Right common carotid artery plus branches (tissue), 1 donor: ENCODE measurements around a stretch of chr12.

DNA sequence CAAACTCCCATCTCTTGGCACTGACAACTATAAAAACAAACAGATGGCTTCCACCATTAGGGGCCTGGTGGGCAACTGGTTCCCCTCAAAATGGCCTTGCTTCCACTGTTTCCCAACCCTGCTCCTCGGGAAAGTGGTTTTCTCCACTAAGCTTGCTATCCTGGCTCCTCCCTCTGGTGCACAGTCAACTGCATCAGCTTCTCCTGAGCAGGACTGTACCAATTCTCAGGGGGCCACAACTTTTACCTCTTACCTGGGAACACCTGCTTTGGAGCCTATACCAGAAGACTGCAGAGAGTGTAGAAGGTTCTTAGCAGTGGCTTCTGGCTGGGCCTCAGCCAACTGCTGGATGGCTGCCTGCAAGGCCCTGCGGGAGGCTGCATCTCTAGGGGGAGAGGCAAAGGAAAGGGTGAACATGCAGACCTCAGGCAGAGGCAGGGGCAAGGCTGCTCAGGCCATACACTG lies 10.6 kb downstream of the GCN1 start:
- PRO-cap, result no peak

- PRO-cap, result no peak
Measured at GRCh38 chr12:120237666-120238408, 27.7 kb downstream of the PXN start.

- PRO-cap, result no peak
Measured at GRCh38 chr12:120249179-120249526, 16.4 kb downstream of the PXN start.

DNA sequence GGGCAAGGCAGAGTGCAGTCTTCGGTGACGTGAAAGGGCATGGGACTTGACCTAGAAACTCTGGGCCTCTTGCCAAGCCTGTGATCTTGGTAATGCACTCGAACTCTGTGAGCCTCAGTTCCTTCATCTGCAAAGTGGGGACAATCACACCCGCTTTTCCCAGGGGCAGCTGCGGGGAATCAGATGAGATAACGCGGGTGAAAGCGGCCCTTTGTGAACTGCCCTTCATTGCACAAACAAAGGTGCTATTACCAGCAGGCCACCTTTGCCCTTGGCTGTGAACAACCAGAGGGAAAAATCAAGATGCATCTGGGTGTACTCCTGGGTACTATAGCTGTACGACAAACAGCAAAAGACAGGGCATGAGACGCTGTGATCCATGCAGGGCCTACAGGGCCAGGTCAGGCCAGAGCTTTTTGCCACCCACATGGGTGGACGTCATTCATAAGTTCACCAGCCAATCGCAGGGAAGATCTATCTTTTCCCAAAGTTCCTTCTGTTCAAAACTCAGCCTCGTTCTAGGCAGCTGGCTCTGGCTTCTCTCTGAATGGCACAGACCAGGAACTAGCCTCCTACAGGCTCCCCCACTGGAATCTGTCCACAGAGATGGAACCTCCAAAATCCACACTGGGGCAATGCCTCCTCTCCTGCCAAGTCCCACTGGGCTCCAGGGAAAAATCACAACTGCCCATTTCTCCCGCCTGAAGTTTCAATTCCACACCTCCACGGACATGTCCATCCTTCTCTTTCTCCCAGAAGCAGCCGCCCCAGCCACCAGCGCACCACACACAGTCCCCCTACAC lies 3.0 kb downstream of the MSI1 start:
- PRO-cap, result unidirectional peak, plus-strand start at position 521 of the sequence

DNA sequence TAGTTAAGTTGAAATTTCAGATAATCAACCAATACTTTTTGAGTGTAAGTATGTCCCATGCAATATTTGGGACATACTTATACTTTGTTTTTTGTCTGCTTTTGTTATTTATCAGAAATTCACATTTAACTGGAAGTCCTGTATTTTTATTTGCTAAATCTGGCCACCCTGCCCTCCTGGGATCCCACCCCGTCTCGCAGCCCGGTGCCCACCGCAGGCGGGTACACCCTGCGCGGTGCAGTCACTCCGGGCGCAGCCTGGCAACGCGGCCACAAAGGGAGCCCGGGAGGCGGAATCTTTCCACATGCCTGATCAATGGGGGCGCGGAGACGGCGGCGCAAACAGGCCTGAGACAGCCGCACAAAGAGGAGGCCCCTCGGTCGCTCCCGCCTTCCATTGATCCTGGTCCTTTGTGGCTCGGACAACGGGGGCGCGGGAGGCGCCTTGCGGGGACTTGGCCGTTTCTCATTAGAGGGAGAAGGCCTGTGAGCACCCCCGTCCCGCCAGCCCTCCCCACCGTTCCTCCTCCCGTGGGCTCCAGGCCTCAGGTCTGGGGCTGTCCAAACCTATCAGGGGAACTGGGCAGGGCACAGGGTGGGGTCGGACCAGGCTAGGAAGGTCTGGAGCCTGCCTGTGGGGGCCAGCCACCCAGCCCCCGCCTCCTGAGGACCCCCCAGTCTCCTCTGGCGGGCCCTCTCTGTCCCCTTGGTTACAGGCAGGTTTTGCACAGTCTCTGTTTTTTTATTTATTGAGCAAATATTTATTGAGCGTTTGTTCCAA lies 28.8 kb upstream of the MSI1 start:
- PRO-cap, result no peak

DNA sequence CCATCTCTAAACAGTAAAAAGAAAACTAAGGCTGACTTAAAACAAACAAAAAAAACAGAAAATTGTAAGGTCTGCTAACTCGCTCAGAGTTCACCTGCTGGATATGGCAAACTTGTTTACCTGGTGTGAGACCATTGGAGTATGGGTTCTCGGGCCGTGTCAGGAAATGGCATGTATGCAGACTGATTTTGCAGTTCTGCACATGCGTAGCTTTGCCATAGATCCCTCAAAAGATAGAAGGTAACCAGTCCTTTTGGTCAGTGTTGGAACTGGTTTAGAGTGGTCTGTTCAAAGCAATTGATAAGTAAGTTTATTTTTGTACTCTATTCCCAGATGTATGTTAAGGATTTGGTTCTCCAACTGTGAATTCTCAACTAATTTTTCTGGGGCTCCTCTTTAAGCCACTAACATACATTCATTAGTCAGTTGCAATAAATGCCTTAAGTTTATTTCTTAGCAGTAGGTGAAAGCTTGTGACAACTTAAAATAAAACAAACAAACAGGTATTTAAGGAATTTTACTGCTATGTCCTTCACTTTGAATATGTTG lies 2.3 kb downstream of the RNF10 start:
- PRO-cap, result no peak

DNA sequence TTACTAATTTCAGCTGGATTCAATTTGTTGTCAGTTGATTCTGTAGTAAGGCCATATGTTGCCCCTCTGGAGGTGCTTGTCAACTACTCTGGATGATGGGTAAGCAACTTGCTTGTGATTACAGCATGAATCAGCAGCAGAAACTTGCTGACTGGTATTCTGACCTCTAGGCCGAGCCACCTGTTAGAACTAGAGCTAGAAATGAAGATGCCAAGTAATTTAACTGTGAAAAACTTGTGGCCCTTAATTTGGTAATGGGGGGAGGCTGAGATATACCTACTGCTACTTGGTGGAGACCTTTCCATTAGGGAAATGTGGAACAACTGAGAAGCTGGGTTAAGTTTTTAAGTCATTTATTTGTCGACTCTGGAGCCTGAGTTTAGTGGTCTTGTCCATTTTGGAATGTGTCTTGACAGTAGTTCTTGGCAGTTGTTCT lies 5.2 kb downstream of the RNF10 start:
- PRO-cap, result no peak

GRCh38 chr12:120573361-120574037 lies 7.7 kb downstream of the POP5 start:
- PRO-cap, result no peak

GRCh38 chr12:120651641-120652092 lies 11.2 kb downstream of the CABP1 start:
- PRO-cap, result no peak

GRCh38 chr12:120874965-120875518 lies 29.1 kb downstream of the SPPL3 start:
- PRO-cap, result no peak

DNA sequence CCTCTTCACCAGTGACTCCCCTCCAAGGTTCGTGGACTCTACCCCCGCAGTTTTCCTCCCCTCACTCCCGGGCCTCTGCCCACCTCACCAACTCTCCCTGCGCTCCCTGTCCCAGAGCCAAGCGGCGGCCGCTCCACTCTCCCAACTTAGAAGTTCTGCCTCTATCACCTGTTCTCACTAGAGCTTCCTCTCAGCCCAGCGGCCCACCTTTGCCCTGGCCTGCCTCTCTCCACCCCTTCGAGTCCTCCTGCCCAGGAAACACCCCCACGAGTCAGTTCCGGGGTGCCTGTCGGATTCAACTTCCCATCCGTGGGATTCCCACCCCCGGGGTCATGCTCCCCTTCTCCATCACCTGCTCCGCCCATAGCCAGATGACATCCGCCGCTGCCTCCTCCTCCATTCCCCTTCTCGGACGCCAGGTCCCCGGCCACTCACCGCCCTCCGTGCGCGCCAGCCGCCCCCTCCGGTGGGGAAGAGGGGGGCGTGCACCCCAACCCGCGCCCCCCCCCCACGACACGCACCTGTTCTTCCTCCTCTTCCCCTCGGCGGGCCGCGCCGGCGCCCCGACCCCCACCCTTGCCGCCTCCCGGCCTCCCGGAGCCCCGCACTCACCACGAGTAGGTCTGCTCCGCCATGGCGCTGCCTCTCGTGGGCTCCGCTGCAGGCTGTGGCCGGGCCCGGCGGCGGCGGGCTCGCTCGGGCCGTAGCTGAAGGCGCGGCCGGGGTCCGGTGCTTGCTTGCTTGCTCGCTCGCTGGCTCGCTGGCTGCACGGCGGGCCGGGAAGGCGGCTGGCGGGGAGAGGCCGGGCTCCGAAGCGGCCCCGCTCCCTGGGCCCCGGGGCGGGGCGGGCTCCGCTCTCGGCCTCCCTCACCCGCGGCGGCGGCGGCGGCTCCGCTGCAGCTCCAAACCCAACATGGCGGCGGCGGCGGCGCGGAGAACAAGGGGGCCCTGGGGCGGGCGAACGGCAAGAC lies 640 bp downstream of the SPPL3 start:
- PRO-cap, result bidirectional peak, plus-strand start at position 399 of the sequence, minus-strand start at position 157 of the sequence

DNA sequence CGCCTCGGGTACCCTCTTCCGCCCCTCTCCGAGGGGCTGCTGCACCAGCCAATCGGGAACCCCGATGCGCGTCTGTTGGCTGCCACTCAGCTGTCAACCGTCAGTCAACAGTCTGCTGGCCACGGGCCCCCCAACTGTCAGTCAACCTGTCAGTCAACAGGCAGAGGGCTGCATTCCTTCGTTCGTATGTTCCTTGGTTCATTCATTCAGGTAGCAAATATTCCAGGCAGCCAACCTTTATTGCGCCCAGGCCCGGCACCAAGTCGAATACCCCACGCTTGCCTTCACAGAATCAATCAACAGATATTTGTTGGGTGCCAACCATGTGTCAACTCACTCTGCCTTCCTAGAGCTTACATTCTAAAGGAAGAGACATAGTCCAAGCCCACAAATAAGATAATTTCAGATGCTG lies 411 bp upstream of the SPPL3 start:
- PRO-cap, result no peak

DNA sequence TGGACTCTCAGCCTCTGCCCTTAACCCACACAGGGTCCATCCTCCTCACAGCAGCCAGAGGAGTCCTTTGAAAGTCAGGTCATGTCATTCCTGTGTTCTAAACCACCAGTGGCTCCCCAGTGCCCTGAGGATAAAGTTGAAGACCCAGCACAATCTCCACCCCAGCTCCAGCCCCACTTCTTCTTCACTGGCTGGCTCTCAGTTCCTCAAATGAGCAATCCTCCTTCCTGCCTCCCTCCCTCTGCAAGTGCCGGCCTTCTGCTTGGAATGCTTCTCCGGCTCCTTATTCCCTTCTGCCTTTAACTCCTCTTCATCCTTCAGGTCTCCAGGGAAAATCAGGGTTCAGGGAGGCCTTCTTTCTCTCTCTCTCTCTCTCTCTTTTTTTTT lies 32.0 kb upstream of the SPPL3 start:
- PRO-cap, result no peak

DNA sequence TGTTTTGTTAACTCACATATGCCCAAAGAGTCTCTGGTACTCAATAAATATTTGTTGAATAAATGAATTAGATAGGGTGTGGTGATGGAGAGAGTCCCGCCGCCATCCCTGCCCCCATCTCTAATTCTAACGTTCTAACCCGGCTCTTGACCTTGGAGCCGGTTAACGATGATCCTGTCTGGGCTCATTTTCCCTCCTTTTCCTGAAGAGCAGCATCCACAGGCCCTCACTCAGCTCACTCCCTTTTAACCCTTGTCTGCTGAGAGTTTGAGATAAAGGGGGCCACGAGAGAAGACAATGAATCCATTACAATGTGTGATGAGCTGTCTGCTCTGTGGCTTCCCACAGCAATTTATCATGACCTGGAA lies 18.8 kb upstream of the P2RX7 start:
- PRO-cap, result no peak

- PRO-cap, result no peak
Measured at GRCh38 chr12:121128096-121128680, 4.5 kb upstream of the P2RX7 start.

DNA sequence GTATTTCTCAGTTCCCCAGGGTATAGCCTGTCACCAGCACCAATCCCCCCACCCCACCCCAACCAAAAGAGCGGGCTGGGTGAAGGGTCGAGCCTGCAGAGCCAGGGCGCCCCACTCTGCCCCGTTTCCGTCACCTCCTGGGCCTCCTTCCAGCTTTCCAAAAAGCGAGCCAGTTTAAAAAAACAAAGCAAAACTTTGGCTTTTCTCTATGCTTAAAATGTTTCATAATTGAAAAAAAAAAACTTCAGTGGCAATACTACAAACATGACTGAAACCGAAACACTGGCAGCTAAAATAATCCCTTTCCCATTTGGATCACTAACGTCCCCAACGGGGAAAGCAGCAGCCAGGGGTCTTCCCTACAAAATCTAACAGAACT lies 7.5 kb downstream of the CAMKK2 start:
- PRO-cap, result no peak

DNA sequence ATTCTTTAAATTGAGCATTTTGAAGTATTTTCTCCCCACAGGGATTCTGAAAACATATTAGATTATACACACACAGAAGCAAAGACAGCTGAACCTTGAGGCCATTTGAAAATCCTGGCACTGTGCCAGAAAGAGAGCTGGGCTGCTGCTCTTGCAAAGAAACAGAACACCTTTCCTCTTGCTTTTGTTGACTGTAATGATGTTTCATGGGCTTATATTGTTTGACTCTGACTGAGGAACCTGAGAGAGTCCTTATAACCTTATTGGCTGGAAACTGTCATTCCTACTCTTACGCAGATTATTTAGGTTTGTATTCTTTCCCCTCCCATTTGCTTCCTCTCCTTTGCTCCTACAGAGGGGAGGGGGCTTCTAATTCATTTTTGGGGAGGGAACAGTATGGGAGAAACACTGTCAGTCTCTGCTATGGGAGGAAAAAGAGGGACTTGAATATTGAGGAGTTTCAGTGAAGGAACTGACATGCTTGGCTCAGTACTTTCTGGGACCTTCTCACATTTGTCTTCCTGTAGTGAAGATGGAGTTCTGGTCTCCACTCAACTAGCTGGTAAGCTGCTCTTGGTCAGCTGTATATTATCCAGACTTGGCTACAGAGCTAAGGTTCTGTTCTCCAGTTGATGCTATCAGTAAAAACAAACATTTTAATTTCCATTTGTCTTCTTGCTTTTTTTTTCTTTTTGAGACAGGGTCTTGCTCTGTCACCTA lies 5.0 kb downstream of the RNF34 start:
- PRO-cap, result no peak

DNA sequence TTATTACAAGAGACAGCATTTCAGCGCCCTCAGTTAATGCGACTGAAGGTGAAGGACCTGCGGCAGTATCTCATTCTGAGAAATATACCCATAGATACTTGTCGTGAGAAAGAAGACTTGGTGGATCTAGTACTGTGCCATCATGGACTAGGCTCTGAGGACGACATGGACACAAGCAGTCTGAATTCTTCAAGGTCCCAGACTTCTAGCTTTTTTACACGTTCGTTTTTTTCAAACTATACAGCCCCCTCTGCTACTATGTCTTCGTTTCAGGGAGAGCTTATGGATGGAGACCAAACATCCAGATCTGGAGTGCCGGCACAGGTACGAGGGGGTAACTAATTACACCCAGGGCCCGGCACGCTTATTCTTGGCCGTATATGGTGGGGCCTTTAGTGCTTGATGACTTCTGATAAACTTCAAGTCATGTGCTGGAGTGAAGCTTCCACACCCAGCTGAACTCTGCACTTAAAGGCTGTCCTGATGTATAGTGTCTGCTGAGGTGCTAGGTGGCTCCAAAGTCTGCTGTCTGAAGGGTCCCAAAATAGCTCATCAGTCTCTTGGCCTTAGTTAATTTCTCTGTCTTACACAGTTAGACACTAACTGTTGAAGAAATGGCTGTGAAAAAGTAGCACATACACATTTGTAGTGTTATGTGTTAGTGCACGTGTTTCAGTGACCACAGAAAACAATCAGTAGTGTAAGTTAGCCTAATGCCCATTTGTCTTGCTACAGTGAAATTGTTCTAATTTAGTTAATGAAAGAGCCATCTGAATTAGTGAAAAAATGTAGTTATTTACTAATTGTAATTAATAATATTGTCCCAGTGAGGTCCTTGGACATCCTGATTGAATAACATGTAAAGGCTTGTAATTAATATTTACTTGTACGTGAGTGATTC lies 17.9 kb downstream of the RNF34 start:
- PRO-cap, result no peak

- PRO-cap, result no peak
Measured at GRCh38 chr12:121532920-121533535, 47.8 kb downstream of the KDM2B start.

DNA sequence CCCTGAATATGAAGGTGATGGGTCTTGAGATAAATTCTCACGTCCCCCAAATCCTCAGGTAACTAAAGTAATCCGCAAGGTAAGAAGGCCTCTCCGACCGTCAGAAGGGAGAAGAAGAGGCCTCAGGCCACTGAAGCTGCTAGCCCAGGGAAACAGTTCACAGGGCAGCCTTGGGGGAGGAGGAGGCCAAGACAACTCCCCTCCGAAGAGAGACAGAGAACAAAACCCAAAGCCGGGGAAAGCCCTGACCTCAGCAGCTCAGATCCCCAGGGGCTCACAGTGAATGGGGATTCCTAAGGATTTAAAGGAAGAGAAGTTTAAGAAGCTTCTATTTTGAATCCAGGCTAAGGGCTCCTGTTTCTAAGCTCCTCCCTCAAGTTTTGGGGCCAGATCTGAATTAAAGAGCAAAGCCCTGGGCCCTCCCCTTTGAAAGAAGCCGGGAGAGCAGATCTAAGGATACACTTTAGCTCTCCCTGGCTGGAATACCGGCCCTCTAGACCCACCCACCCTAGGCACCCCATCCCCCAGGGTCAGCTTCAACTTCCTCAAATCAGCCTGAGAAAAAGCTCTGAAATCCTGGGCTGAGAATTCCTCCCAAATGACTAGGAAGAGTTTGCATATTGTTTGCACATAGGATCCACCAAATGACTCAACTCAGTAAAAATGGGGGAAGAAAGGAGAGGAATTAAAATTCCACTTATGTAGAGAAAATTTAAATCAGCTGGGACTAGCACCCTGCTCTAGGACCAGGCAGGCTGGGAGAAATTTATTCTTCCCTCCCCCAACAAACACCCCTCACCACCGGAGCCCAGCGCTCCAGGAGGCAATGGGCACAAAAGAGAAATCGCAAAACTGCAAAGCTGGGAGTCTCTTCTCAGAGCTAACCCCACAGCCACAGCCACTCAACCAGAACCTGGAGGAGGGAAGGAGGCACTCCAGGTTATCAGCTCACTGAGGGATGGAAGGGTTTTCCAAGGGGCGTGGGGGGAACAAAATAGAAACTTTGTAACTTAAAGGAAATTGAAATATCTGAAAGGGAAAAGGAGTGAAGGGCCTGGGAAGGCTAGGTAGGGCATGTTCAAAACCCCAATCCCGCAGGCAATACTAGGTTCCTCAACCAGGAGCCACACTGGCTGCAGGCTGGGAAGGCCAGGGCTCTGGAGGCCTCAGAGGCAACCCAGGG lies 3.7 kb downstream of the KDM2B start:
- PRO-cap, result no peak